ENCODE measurements around the genes DPPA4, CD96 and CD200.

GRCh38 chr3:107956770-107957739 is 133.8 kb downstream of the CD47 start:
- PRO-cap, result no peak

DNA sequence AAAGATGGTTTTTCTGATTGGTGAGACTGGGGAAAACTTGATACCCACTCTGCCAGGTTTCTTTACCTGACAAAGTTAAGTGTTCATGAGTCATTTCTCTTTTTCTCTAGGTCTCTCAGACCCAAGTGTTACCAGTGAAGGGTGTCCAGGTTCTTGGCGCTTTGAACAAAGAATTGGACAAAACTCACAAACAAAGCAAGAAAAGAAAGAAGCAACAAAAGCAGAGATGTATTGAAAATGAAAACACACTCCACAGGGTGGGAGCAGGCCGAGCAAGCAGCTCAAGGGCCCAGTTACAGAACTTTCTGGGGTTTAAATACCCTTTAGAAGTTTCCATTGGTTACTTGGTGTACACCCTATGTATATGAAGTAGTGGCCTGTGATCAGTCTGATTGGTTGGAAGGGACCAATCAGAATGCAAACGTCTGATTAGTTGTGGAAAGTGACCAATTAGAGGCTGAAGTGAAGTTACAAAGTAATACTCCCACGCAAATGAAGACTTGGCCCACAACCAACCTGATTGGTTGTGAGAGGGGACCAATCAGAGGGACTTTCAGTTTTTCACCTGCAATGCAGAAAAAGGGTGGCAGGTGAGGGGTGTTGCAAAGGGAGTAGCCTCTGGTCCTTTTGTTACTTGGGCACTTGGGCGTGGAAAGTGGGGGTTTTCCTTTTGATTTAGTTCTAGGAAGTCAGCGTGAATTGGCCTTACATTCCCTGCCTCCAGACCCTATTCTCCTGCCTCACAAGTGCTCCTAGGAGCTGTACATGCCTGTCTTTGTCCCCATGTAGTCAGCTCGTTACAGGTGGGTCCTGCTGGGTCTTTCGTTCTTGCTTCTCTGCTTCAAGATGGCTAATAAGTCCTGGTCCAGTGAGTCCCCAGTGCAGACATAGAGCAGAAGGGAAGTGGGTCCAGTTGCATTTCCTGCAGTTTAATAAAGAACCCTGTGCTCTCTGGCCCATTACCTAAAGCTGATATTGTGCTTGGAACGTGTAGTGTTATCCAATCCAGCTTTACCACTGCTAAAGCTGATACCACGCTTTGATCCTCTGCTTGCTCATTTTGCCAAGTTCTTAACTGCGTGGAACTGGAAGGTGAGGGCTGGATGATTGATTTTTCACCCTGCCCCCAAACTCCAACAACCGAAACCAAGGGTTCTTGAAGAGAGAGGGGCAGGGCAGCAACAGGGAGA is 45.8 kb upstream of the CD47 start:
- PRO-cap, result no peak

DNA sequence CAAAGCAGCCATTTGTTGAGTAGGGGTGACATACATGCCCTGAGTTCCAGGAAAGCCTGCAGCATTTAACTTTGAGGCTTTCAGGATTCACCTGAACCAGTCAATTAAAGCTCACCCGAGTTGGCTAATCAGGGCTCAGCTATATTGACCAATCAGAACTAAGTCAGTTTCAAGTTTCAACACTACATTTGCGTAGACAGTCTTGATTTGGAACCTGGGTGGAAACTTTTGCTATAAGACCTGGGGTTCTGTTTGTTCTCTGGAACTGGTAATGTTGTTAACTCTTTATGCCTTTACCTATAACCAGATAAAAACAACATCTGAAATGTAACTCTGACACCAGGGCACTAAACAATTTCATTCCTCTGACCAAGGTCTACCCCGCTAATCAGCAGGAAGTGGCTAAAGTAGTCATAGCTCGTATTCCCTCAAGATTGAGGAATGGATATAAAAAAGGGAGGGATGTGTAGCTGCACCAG is 28.2 kb upstream of the IFT57 start:
- PRO-cap, result no peak

GRCh38 chr3:108408746-108409568 is 101.4 kb downstream of the MYH15 start:
- PRO-cap, result no peak

- PRO-cap, result no peak
These were observed 99.8 kb downstream of the MYH15 start for GRCh38 chr3:108410502-108411113.

- PRO-cap, result no peak
These were observed 29.7 kb downstream of the CIP2A start for GRCh38 chr3:108559383-108560009.

DNA sequence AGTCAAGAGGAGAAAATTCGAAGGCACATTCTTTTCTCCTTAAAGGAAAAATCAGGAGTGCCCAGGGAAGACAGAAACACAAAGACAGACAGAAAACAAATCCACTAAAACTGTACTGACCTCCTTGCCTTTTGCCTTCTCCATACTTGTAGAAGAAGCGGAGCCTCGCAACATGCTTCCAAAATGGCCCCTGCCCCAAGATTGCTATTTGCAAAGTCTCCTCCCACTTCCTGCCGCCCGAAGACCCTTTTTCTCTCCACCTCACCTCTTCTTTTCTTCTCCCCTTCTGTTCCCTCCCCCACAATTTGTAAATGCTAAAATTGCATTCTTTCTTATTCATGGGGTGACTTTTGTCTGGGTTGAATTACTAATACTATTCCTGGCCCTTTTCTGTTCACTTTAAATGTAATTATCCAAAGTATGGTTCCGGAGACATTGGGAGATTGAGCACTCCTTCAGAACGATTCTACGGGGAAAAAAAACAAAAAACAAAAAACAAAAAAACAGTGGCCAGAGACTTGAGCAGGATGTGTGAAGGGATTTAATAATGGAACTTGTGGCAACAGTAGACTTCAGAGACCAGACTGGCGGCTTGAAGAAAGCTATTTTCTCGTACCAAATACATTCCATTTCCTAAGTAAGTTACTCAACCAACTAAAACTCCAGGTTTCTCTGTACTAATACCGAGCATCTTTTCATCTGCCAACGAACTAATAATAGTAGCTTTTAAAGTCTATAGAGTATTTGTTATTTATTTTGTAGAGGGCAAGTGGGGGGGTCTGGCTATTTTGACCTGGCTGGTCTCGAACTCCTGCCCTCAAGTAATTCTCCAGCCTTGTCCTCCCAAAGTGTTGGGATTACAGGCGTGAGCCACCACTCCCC is at the start of gene DPPA4:
Gene DPPA4, minus strand, starts transcription at position 203 of the 882 bp plus-strand sequence.
- PRO-cap, result no peak

GRCh38 chr3:109355584-109356063 is 18.3 kb upstream of the DPPA4 start:
- PRO-cap, result no peak

GRCh38 chr3:111073103-111073638 is 1.6 kb downstream of the NECTIN3 start:
- PRO-cap, result no peak

DNA sequence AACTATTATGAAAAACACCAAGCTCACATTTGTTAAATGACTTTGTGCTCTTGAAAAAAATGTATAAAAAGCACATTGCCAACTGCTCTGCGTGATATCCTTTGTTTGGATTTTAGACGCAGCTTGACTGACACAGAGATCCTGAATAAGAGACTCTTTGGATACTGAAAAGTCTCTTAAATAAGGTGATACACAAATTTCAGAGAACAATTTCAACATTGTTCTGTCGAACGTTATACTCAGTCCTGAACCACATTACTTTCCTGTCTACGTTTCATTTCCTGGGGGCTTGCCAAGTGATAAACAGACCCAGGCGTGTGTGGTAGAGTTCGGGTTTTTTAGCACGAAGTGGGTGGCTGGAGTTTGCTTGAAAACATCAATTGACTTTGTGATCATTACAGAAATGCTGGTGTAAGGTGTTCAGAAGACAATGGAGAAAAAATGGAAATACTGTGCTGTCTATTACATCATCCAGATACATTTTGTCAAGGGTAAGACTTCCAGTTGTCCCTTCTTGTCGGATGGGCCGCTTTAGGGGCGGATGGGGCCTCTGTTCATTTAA is at the start of gene CD96:
Gene CD96, plus strand, starts transcription at position 379 of the 562 bp plus-strand sequence.
- PRO-cap, result no peak

DNA sequence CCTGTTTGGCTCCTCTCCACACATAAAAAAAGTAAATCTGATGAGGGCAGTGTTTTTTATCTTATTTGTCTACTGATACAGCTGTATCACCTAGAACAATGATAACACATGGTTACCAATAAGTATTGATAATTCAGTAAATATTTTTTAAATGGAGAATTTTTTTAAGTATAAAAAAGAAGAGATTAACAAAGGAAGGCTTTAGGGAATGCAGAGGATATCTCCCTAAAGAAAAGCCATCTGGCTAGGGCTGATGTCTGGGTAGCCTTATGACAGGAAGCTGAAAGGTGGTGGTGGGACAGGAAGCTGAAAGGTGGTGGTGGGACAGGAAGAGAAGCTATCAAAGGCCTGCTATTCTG is 21.0 kb upstream of the ZBED2 start:
- PRO-cap, result no peak

DNA sequence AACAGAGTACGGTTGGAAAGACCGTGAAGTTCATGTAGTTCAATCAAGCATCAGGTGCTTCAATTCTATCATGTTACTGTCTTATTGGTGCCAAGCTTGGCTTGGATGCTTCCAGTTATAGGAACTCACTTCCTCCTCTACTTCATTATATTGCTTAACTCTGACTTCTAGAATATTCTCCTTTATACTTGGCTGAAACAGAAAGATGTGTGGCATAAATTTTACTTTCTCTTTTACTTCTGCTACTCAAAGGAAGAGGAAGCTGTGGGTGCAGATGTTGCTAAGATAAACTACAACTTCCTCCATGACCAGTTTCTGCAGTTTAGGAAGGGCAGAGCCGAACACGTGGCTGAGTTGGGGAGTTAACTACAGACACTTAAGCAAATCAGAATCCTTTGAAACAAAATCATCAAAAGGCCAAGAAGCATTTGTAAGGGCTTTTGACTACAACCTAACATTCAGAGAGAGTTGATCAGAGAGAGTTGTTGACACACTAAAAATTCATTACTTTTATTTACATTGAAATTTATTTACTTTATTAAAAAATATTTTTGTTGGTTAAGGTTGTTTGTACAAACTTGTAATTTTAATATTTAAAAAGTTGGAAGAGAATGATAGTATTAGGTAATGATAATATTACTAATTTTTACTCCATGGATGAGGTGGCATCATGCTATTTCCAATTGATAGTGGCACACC is 6.5 kb upstream of the PLCXD2 start:
- PRO-cap, result no peak

DNA sequence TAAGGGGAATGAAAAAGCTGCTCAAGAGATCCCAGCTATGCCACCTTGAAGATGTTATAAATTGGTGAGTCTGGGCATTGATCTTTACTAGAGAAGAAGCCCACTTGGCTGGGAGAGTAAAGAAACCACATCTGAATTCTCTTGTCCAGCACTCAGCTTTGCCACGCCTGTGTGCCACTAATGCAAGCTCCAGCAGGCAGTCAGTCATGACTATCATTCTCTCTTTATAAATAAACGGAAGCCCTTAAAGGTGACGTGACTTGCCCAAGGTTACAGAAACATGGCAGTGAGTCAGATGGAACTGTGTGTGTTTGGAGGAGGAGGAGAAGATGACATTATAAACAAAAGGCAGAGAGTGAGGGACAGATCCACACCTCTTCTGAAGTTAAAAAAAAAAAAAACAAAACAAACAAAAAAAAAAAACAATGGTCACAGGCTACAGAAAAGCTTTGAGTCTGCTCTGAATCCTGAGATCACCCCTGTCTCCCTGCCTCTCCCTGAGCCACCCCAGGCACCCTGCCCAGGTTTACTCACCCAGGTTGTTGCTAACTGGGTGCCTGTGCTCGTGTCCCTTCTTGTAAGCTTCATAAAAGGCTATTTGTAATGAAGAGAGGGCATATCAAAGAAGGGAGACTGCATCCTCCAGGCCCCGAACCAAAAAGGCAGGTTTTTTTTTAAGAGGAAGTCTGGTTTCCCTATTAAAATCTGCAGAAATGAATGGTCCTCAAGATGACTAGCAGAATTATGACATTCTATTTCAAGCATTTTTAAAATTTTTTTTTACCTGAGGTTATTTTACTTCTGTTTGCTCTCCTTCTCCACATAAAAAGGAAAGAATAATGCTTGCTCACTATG is 64.9 kb downstream of the PLCXD2 start:
- PRO-cap, result no peak

GRCh38 chr3:111826591-111826895 is 32.5 kb upstream of the PHLDB2 start:
- PRO-cap, result no peak

DNA sequence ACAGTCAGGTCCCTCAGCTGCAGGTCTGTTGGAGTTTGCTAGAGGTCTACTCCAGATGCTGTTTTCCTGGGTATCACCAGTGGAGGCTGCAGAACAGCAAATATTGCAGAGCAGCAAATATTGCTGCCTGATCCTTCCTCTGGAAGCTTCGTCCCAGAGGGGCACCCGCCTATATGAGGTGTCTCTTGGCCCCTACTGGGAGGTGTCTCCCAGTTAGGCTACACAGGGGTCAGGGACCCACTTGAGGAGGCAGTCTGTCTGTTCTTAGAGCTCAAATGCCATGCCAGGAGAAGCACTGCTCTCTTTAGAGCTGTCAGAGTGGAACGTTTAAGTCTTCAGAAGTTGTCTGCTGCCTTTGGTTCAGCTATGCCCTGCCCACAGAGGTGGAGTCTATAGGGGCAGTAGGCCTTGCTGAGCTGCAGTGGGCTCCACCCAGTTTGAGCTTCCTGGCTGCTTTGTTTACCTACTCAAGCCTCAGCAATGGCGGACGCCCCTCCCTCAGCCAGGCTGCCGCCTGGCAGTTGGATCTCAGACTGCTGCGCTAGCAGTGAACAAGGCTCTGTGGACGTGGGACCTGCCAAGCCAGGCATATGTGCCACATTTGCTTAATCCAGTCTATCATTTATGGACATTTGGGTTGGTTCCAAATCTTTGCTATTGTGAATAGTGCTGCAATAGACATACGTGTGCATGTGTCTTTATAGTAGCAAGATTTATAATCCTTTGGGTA is 13.8 kb upstream of the C3orf52 start:
- PRO-cap, result no peak

- PRO-cap, result no peak
These were observed 12.7 kb downstream of the GCSAM start for GRCh38 chr3:112120248-112120804.

- PRO-cap, result bidirectional peak, plus-strand start at chr3:112333156, minus-strand start at chr3:112333175
These were observed at the start of gene CD200 for GRCh38 chr3:112332944-112333936. CD200 (plus strand) TSS chr3:112333156.

DNA sequence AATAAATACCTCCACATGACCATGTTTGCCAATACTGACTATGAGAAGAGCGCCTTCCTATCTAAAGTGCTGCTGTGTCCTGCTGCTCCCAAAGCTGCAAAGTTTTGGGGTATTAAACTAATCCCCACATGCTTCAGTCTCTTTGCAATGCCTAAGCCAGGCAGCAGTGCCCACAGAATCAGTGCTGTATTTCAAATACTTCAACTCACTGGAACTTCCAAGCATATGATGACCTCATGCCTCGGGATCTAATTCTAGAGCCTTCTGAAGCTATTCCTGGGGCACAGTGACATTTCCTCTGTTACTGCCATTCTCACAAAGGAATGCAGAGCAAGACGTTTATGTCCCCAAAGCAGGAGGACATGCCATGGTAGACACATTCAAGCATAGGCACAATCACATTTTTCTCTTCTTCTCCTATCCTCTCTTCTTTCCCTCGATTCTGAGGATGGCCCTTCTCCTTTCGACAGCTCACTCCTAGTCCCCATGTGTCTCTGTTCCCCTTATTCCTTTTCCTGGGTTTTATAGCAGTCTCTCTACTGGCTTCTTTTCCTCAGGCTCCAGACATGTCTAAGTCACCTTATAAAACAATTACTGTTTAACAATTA is 78.5 kb downstream of the CD200 start:
- PRO-cap, result no peak

DNA sequence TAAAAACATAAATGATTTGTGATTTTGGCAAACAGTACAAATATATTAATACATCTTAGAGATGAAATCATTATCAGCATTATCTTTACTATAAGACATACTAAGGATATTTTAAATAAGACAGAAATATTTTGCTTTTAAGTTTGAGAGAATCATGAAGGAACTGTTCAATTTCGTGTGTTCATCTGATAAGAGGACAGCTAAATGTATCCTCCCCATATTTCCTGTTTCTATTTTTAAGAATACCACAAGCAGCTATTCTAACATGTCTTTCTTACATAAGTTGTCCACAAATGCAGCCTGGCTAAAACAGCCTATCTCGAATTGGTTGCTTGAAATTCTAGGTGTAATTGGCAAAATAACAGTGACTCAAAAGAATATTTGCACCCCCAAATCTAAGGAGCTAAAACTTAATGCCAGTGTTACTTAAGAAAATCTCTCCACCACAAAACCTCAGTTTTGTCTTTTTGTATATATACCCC is 35.1 kb downstream of the BTLA start:
- PRO-cap, result no peak

DNA sequence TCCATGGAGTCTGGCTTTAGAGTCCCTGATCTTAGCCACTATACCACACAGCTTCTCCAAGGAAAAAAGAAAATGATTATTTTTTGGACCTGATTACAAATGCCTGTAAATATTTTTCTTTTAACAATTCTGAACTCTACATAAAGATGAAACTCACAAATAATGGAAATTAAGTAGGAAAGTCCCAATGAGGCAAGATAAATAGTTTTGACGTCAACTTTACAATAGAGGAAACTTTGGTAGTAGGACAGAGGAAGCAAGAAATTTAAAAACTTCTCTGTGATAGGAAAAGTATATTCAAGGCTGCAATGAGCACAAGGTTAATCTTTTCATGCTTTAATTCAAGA is 4.1 kb downstream of the BTLA start:
- PRO-cap, result no peak

Data from Metastatic Lung Carcinoma in the Adrenal Gland (tissue), 1 donor.